Parotid gland (tissue), 1 donor: ENCODE measurements around a stretch of chr1.

GRCh38 chr1:17437447-17438175 lies 1.9 kb downstream of the RCC2 start:
- PRO-cap: unidirectional peak, plus-strand start at chr1:17437715

DNA sequence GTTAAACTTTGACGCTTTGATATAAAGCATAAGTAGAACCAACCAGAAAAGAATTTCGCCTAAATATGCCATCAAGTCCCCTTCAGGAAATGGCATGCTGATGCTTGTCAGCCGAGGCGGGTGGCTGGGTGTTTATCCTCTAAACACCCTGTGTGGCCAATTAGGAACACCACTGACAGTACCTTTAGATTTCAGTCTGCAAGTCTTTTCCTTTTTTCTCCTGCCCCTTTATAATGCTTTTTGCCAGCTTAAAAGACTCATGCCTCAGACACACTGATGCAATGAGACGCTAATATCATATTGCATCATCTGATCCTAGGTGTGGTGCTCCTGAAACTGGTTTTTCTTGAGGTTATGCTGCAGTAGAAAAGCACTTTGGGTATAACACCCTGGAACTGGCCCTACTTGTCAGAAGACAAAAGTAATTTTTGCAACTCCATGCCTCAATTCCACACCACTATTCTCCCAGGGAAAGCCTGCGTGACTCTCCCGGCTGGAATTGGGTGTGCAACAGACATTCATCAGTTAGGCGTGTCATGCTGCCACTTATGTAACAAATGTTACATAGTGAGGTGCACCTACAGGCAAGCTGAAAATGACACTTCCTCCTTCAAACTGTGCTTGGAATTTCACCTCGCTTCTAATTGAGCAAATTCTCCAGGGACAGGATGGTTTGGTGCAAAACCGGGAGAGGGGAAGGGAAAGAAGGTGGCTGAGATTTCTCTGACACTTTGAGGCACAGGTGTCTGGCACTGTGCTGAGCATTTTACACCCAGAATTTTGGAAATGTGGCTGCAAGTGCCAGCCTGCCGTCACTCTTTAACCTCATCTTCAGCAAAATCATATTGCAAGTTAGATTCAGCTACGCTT lies 2.0 kb upstream of the RCC2 start:
- PRO-cap: no peak

GRCh38 chr1:17519797-17520570 lies 19.5 kb upstream of the ARHGEF10L start:
- PRO-cap: no peak

- PRO-cap: no peak
These were observed 13.4 kb upstream of the ARHGEF10L start for GRCh38 chr1:17525919-17526623.

DNA sequence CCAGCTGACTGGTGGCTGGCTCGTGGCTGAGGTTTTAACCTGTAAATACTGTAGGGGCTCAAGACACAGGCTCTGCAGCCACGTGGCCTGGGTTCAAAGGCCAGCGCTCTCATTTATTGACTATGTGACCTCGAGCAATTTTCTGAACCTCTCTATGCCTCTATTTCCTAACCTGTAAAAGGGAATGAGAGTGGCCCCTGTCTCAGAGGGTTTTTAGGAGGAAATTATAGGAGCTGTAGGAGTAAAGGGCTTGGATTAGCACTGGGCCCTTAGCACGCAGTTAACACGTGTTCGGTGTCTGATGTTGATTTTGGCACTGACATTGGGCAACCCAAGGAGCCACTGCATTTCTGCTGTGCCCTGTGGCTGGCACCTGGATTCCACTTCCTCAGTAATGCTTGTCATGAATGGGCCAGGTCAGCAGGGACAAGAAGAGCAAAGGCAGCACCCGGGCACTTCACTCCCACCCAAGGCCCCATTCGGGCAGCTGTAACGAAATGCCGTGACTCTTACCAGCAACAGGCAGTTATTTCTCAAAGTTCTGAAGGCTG lies 25.1 kb downstream of the ARHGEF10L start:
- PRO-cap: no peak

DNA sequence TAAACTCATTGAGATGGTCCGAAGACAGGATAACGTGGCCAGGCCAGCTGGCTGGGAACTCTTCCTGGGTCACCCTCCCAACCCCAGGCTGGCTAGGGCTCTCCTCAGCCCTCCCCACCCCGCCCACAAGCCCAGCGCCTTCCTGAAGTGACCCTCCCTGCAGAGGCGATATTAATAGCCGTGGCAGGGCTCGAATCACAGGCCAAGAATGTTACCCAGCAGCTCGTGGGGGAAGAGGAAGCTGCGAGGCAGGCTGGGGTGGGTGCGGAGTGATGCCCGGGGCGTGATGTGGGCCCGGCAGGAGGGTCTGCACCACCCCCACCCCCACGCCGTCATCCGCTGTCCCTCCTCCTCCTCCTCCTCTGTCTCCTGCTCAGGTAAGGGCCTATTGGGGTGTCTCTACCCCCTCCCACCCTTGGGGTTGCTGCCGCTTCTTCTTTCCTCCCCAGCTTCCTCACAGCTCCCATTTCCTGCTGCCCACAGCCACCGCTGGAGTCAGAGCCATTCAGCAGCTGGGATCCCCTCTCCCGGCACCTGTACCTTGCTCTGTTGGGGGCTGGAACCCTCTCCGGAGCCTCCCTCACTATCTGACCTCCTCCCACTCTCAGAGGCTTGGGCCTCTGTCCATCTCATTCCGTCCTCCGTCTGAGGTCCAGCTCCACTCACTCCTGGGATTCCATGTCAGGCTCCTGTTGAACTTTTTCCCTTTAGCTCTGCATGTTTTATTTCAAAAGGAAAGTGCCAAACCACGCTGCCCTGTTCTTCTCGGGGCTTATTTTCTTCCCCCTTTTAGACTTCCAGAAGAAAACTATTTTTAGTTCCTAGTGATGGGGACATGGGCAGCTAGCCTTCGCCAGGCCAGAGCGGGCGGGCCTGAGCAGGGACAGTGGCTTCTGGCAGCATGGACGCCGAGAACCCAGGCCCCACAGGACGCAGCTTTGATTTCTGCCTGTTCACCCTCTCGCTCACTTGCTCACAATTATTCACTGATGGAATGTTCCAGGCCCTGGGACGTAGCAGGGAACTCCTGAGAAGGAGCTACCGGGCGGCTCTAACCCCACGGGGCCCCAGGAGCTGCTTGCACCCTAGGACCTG lies 79.0 kb downstream of the ARHGEF10L start:
- PRO-cap: unidirectional peak, plus-strand start at position 246 of the sequence

DNA sequence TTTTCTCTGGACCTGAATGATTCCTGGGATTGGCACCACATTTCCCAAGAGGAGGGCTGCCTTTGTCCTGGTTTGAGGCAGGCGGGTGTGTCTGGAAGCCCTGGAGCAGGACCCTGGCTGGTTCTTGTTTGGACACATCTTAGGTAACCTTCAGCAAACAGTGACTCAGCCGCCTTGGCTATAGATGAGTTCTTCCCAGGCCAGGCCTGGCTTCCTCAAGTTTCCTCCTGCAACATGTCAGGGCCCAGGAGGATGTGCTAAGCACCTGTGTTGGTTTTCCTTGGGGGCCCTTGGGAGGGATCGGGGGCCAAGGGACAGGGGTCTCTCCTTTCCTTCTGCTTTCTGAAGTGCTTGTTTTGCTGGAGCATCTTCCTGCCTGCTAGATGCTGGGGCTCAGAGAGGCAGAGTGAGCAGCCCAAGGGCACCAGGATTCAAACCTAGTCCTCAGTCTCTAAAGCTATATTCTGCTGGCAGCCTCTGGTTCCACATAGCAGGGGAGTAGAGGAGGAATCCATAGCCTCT lies 38.2 kb downstream of the PAX7 start:
- PRO-cap: no peak

DNA sequence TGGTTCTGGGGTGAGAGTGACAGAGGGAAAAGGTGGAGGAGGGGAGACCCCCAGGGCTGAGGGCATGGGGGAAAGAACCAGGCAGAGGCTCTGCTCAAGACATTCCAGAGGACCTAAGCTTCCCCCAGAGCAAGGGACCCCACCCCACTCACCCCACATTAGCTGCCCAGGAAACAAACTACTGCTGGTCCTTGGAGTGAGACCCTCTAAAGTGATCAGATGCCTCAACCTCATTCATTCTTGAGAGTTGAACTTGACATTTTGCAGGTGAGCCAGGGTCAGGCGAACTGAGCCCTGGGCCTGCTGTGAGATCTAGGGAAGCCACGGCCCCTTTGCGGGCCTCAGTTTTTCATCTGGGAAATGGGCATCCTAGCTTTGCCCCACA lies 102.9 kb downstream of the PAX7 start:
- PRO-cap: no peak

DNA sequence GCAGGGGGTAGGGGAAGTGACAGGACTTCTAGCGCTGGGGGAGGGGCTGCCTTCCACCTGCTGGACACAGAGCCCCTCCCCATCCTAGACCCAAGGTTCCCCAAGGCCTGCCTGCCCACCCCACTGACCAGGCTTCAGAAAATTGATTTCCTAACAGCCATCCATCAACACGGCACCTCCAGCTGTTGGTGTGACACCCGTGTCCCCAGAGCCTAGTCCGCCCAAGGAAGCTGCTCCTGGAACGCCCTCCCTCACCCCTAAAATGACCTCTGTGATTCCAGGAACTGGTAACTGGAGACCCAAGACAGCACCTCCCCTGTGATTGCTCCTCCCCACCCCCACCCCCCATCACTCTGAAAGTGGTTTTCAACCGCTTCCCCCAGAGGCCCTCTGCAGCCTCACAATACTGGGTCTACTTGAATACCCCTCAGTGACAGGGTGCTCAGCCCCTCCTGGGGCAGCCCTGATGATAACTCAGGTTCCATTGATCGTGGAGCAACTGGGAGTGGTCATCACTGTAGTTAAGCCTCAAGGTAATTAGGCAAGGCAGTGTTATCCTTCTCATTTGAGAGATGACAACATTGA lies 52.1 kb downstream of the TAS1R2 start:
- PRO-cap: no peak

GRCh38 chr1:18916745-18917570 lies 14.6 kb upstream of the ALDH4A1 start:
- PRO-cap: no peak

- PRO-cap: no peak
These were observed 109.5 kb upstream of the IFFO2 start for GRCh38 chr1:19065531-19066778.

GRCh38 chr1:19077782-19078583 lies 121.5 kb upstream of the IFFO2 start:
- PRO-cap: no peak

GRCh38 chr1:19137755-19138614 lies 72.1 kb downstream of the UBR4 start:
- PRO-cap: no peak

- PRO-cap: no peak
These were observed 70.9 kb downstream of the UBR4 start for GRCh38 chr1:19139073-19139648.

- PRO-cap: no peak
These were observed 53.4 kb downstream of the UBR4 start for GRCh38 chr1:19156672-19157031.

GRCh38 chr1:19199510-19199850 lies 10.6 kb downstream of the UBR4 start:
- PRO-cap: no peak

- PRO-cap: no peak
These were observed 42.7 kb downstream of the CAPZB start for GRCh38 chr1:19442356-19443243.

DNA sequence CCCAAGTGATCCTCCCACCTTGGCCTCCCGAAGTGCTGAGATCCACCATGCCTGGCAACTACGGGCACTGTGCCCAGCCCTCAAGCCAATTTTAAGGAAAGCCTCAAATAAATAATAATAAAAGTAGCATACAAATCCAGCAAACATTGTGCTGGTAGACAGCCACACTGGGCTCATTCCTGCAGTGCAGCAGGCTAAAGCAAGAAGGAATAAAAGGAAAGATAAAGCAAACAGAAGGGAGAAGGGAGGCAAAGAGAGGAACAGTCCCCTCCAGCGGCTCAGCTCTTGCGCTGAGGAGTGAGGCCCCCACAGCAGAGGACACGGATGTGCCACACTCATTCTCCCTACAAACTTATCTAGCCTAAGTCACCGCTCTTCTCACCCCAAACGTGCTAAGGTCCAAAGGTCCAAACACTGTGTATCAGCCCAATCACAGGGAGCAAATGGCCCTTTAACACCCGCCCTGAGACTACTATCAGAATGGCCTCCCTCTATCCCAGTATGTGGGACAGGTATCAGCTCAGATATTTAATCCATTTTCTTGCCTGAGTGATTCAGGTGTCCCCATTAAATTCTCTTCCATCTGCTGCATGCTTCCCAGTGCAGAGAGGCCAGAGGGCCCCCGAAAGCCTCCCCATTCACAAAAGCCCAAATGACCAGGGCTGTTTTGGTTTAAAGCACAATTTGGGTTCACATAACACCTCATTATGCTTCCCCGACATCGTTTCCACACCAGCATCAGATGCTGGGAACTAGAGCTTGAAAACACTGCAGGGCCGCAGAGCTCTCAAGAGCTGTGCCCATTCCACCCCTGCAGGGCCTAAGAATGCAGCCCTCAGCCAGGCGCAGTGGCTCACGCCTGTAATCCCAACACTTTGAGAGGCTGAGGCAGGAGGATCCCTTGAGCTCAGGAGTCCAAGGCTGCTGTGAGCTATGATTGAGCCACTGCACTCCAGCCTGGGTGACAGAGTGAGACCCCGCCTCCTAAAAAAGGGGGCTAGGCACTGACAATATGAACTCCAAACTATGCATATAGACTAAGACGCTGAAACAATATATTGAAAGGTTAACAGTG lies 17.9 kb downstream of the CAPZB start:
- PRO-cap: no peak

GRCh38 chr1:19597197-19598030 lies 635 bp downstream of the MICOS10 start:
- PRO-cap: unidirectional peak, minus-strand start at chr1:19597673

DNA sequence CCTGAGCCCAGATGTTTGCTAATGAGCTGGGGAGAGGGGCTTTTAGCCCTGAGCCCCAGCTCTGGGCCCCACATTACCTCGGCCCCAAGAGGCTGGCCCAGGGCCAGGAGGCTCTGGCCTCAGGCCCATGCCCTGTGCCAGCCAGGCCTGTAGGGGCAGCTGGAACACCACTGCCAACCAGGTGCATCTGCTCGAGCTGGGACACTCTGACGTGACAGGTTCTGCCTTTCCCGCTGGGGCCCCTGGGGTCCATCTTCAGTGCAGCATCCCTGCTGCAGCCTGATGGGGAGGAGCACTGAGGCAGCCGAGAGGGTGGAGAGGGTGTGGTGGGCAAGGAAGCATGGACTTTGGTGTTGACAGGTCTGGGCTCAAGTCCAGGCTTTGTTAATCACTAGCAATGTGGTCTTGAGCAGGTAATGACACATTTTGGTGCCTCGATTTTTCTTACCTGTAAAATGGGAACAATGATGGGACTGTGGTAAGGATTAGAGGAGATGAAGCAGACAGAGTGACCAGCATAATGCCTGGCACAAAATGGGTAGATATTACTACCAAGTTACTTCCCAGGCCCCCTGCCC lies 3.3 kb upstream of the NBL1 start:
- PRO-cap: no peak